Cardiac ventricle fibroblast (primary cell): ENCODE data around the gene BIN1.

GRCh38 chr2:121605616-121606266 is 43.5 kb downstream of the CLASP1 start:
- RAMPAGE, long total RNA = no peak

GRCh38 chr2:124155173-124155673 is 130.1 kb downstream of the CNTNAP5 start:
- RAMPAGE, long total RNA = no peak

- RAMPAGE, long total RNA = no peak
Observed at GRCh38 chr2:126446203-126446689, 209.7 kb upstream of the GYPC start.

DNA sequence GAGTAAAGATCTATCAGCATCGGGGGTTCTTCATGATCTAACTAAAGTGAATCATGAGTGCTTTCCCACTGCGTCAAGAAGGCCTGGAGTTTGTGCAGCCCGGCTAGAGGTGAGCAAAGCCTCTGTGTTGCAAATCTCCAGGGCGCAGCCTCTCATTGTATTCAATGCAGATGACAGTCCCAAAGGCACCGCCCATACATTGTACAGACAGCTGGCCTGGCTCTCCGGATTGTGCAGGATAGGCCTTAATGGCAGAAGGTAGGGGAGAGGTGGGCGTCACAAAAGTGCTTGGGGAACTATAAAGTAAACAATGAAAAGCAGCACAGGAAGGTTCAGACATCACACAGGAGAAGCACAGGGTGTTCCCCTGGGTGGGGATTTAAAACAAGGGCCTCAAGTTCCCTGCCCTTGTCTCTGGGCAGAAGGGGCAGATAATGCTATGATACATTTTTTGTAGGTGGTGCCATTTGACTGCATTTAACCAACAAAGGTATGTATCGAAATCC is 860 bp upstream of the GYPC start:
- RAMPAGE, long total RNA = no peak

- RAMPAGE, long total RNA = no peak
Observed at GRCh38 chr2:126657130-126657689, 1.3 kb downstream of the GYPC start.

GRCh38 chr2:126971256-126971702 is 72.6 kb downstream of the TEX51 start:
- RAMPAGE, long total RNA = no peak

DNA sequence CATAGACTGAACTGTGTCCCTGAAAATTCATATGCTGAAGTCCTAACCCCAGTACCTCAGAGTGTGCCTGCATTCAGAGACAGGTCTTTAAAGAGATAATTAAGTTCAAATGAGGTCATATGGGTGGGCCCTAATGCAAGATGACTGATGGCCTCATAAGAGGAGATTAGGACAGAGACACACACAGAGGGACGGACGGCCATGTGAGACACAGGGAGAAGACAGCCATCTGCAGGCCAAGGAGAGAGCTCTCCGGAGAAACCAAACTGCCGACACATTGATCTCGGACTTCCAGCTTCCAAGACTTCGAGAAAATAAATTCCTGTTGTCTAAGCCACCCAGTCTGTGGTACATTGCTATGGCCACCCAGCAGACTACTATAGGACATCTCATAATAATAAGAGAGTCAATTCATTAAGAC is 103.5 kb downstream of the BIN1 start:
- RAMPAGE, long total RNA = no peak

GRCh38 chr2:127074228-127074723 is 32.7 kb downstream of the BIN1 start:
- RAMPAGE, long total RNA = no peak

DNA sequence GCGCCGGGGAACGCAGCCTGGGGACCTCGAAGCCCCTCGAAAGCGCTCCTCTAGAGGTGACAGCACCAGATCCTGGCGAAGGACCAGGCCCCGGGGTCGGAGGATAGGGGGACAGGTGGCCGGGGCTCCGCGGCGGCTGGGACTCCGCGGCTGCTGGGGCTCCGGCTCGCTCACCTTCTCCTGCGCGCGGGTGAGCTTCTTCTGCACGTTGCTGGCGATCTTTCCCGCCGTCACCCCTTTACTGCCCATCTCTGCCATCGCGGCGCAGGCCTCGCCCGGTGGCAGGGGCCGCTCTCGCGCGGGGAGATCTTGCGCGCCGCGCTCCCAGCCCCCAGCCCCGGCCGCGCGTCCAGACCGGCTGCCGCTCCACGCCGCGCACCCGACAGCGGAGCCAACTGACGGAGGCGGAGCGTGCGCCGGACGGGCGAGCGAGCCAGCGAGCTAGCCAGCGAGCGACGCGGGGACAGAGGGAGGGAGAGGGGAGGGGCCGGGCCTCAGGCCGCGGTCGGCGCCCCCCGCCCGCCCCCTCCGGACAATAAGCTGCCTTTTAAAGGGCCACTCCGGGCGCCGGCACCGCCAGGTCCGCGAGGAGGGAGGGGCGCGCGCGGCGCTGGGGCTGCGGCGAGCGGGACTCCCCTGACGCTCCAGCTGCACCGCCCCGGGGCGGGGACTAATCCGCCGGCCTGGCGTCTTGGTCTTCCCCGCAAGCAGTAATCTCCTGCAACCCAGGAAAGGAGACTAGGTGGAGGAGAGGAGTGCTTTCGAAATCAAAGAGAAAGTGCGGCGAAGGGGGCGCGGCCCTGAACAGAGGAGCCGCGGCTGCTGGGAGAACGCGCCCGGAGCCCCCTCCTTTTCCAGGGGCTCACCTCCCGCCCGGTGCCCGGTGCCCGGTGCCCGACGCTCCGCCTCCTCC is at the start of gene BIN1:
TSS of gene BIN1 (minus strand) at position 469 of the 913 bp plus-strand sequence.
- RAMPAGE, long total RNA = no peak

DNA sequence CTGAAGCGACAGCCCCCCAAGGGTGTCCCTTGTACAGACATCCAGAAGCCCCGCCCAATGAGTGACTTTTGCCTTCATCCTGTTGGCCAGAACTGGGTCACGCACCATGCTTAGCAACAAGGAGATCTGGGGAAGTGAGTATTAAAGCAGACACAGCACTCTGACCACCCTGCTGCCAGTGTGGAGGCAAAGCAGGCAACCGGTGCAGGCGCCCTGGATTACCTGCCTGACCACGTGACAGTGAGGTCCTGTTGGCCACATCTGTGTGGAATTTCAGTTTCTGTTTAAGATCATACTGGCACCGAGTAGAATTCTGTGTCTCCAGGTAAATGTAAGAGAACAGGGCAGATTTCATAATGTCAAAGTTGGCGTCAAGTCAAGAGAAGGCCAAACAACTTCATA is 21.6 kb upstream of the BIN1 start:
- RAMPAGE, long total RNA = no peak

- RAMPAGE, long total RNA = no peak
Observed at GRCh38 chr2:127155879-127156231, 48.9 kb upstream of the BIN1 start.

GRCh38 chr2:127175350-127176190 is 44.5 kb downstream of the CYP27C1 start:
- RAMPAGE, long total RNA = no peak

GRCh38 chr2:127176191-127177296 is 43.6 kb downstream of the CYP27C1 start:
- RAMPAGE, long total RNA = no peak

- RAMPAGE, long total RNA = no peak
Observed at GRCh38 chr2:127218995-127219589, 1.0 kb downstream of the CYP27C1 start.

- RAMPAGE, long total RNA = no peak
Observed at GRCh38 chr2:127302205-127302766, 8.3 kb upstream of the ERCC3 start.

GRCh38 chr2:127322017-127322527 is 28.1 kb upstream of the ERCC3 start:
- RAMPAGE, long total RNA = no peak

DNA sequence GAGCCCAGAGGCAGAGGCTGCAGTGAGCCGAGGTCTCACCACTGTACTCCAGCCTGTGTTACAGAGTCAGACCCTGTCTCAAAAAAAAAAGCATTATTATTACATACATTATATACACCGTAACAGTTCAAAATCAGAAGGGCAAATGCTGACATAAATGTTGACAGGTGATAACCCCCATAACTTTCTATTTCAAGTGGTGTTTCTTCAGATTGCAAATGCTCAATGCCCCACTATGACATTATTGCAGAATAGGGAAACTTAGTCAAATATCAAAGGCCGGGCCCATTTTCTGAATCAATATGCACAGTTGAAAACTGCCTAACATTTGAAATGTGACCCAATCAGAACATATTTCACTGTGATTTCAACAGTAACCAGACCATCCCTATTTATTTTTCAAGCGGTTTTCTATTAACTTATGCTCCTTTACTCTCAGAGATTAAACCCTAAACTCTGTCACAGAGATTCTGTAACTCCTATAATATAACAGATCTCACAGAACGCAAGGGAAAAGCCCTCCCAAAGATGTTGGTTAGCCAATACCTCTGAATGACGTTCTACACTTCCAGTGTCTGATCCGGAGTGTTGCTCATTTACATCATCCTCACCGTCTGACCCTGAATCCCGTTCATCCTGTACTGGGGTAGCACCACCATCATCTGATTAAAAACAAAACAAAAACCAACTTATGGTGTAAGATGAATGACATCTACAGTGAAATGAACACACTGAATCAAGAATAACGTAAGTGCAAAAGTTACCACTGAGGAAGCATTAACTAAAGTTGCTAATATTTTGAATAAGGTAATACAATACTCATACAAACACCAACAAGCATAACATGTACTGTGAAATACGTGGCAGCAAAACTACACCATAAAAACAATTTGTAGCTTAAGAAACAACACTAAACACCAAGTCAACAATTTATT is 2.9 kb downstream of the IWS1 start:
- RAMPAGE, long total RNA = no peak

- RAMPAGE, long total RNA = no peak
Observed at GRCh38 chr2:127627411-127627835, 18.5 kb upstream of the GPR17 start.

DNA sequence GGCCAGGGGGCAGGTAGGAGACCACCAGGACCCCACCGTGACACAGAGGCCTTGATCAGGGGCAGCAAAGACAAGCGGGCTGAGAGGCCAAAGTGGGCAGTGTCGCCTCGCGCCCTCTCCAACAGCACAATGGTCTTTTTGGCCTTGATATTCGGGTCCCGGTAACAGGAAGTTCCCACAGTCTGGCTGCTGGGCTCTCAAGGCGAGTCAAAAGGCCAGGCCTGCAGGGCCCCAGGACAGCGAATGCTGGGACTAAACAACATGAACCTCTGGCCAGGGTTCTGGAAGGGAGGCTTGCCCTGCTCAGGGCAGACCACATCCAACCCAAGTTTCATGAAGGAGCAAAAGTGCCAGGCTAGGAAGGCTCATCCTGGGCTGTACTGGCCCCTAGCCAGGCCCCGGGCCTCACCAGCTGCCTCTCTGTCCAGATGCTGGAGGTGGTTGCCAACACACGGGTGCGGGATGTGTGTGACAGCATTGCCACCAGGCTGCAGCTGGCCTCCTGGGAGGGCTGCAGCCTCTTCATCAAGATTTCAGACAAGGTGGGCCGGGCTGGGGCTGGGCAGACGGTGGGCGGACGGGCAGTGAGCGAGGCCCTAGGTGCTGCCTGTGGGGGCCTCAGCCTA is 12.1 kb upstream of the GPR17 start:
- RAMPAGE, long total RNA = no peak

DNA sequence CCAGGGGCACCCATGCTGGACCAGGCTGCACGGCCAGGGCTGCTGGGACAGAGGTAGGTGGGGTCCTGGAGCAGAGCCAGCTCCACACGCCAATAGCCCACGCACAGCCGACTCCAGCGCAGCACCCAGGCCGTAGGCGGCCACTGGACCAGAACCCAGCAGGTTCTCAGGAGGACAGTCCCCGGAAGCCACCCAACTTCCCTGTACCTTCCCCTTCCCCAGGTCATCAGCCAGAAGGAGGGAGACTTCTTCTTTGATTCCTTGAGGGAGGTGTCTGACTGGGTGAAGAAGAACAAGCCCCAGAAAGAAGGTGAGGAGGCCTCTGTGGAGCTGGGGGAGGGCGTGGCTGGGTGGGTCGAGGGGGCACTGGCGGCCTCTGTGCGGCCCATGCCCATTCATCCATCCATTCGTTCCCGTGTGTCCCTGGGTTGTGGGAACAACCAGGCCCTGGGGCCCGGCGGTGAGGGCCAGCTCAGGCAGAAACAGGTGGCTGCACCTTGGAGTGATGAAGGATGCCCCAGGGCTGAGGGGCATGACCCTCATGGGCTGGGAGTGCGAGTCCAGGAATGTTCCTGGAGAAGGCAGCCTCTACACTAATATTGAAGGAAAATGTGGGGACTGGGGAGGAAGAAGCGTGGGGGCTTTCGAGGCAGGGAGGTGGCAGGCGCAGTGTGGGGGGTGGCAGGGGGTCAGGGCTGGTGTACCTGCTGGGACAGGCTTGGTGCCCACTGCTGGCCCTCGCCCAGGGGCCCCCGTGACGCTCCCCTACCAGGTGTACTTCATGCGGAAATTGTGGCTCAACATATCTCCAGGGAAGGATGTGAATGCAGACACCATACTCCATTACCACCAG is 11.4 kb upstream of the GPR17 start:
- RAMPAGE, long total RNA = no peak